Stomach (tissue), 7 donors: Measurements from ENCODE around the genes MYO1B and NABP1.

DNA sequence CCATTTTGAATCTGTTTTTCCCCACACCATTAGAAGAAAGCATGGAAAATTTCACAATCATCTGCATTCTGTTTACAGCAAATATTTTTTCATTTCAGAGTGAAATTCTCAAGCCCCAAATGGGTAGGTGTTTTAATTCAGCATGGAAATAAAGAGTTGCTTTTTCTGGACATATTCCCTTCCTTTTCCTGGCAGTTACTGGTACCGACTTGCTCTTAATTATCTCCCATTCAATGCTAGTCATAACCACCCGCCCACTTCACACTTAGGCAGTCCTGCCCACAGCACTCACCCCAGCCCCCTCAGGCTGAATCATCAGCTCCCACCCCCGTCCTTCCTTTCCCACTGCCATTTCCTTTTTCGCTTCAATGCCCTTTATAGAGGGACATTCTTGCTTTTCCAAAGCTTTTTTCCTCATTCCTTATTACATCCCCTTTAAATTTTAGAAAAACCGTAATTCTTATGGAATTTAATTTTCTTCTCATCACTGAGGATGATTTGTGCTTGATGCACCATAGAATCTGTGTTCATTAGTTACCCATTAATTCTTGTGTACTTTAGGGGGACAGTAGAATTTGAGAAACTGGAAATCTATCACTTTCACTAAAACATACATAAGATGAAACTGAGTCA, 89.0 kb upstream of the GLS start:
- PRO-cap, result no peak
- RAMPAGE, long total RNA, 5 experiments, result no peak in any of the 5 experiments
- RRBS, result no CpG with 5 or more reads among the region's 5 CpGs

GRCh38 chr2:190811087-190811489, 69.5 kb upstream of the GLS start:
- PRO-cap, result no peak
- RAMPAGE, long total RNA, 5 experiments, result no peak in any of the 5 experiments
- RRBS, result no CpG with 5 or more reads among the region's 5 CpGs

DNA sequence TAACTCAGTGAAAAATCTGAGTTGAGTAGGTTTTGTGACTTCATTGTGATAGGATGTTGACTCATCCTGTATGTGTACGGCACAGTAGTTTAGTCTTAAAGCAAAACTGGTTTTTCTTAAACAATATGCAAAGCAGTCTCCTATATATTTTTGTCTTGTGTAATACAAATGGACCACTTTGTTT, 1.5 kb downstream of the GLS start:
- PRO-cap, result no peak
- RAMPAGE, long total RNA, 5 experiments, result no peak in any of the 5 experiments
- RRBS, result no CpG with 5 or more reads among the region's 1 CpG

- PRO-cap, result no peak
- RAMPAGE, long total RNA, 5 experiments, result no peak in any of the 5 experiments
- RRBS, result no CpG with 5 or more reads among the region's 24 CpGs
Observed at GRCh38 chr2:190979959-190981004, 33.7 kb downstream of the STAT1 start.

DNA sequence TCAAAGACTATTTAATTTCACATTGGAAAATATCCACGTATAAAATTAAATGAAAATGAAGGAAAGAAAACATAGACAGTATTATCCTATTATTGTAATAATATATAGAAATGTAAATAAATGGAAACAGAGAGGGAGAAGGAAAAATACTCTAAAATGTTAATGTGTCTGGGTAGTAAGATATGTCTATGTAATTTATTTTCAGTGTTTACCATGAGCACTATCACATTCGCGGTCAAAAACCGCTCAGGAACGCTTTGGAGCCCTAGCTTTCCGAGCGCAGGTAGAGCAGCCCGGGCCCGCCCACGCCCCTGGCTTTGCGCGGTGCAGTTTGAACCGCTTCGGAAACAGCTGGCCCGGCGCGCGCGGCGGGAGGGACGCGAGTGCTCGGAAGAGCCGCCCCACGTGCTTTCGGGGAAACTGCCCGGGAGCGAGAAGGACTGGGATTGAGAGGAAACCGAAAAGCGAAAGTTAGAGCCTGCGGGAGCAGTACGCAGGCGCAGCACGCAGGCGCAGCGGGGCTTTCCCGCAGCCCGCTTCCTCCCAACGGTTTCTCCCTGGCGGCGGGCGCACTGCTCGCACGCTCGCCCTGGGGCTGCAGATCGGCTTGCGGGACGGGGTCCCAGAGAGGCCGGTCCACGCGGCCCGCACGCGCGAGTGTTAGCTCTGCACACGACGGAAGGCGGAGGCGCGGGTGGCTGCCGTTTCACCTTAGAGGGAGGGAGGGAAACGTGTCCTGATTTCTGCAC, 6.2 kb upstream of the STAT1 start:
- PRO-cap, result bidirectional peak, plus-strand start at position 549 of the sequence, minus-strand start at position 319 of the sequence; unidirectional peak, plus-strand start at position 669 of the sequence
- RAMPAGE, long total RNA, 5 experiments, result no peak in any of the 5 experiments
- RRBS, result under 1% methylated on average over 20 of the region's 62 CpGs

GRCh38 chr2:191127323-191127522, 23.6 kb downstream of the STAT4 start:
- PRO-cap, result no peak
- RAMPAGE, long total RNA, 5 experiments, result no peak in any of the 5 experiments
- RRBS, result no CpG with 5 or more reads among the region's 1 CpG

DNA sequence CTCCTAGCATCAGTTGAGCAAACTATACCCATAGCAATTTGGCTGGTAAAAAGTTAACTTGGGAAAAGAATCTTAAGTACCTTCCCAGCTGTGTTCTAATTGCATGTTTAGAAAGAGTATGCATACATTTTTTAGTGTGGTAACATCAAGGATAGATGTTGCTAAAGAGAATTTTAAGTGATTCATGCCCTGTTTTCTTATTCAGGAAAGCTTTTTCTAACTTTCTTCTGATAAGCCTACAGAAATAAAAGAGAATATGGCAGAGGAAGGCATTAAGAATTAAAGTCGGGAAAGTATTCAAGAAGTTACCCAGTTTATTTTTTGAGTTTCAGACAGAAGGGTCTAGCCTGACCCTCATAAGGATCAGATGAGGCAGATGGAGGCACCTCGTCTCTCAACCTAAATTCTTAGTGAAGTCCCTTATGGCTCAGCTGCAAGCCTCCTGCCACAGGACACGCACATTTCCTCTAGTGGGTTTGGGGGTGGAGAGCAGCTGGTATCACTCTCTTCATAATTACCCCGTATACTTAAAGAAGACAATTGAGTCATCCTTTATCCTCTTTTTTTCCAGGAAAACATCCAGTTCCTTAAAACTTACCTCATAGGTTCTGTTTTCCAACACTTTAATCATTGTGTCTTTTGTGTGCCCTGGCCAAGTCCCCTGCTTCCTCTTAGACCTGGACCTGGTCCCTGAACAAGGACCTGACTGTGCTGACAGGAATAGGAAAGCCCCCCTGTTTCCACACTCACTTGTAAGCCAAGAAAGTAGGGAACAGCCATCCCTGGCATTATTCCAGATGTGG, 42.5 kb upstream of the MYO1B start:
- PRO-cap, result no peak
- RAMPAGE, long total RNA, 5 experiments, result no peak in any of the 5 experiments
- RRBS, result no CpG with 5 or more reads among the region's 4 CpGs

GRCh38 chr2:191244931-191245819, at the start of gene MYO1B:
TSS of gene MYO1B (plus strand) at chr2:191245404.
- PRO-cap, result bidirectional peak, plus-strand start at chr2:191245438, minus-strand start at chr2:191245402; bidirectional peak, plus-strand start at chr2:191245779, minus-strand start at chr2:191245697
- RAMPAGE, long total RNA, 5 experiments, result start-site peak on the plus strand in 2 of 5 experiments, at chr2:191245463-191245611 at its widest, 11 to 30 reads per replicate
- RRBS, result under 1% methylated on average over 42 of the region's 110 CpGs

DNA sequence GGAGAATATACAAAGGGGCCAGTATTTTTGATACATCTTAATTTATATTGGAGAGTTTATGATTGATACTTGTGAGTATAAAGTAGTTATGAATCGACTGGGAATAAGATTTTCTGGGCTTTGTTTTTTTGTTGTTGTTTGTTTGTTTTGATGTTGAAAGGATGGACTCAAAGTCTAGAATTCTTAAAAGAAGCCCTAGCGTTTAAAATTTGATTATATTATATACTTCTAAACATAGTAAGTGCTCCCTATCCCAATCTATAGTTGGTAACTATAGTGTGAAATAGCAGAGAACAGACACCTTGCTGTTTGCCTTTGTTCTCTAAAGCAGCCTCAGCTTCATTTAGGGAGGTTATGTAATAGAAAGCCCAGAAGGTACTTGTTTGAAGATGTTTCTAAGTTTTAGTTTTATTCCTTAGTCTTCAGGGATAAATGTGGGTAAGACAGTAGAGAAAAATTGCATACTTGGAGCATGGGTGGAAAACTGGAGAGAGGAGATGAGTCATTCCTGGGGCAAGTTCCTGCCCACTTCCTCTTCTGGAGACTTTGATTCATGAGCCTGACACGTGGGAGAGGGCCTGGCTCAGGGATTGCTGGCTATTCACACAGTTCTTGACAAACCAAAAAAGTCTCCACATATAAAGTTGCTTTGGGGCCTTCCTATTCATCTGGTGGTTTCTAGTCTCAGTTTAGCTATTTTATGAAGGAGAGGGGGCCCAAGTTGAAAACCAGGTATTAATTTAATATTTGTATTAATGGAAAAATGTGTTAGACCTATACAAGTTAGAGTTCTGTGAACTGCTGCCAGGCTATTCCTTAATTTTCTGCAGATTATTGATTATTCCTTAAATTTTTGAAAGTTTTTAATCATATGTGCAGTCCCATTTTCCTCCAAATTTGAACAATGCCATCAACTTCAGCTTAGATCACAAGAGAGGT, 132.0 kb downstream of the MYO1B start:
- PRO-cap, result no peak
- RAMPAGE, long total RNA, 5 experiments, result start-site peak on the plus strand in 1 of 5 experiments, centred at position 164 of the sequence, 6 reads per replicate
- RRBS, result no CpG with 5 or more reads among the region's 3 CpGs

DNA sequence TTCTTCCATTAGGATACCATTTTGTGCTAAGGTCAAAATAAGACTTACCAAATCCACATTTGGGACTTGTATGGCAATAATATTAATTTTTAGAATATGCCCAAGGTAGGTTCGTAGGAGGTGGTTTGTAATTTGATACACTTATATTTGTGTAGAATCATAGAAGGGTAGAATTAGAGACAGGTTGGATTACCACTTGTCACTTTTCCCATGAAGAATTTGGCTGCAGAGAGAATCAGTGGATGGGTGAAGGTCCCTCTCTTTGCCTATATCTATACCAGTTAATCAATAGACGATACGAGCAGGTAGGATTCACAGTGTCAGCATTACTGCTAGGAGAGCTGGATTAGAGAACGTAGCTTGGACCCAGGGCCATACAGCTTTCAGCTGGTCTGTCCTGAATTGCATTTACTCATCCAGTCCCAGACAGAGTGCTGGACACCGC, 145.4 kb downstream of the MYO1B start:
- PRO-cap, result no peak
- RAMPAGE, long total RNA, 5 experiments, result no peak in any of the 5 experiments
- RRBS, result no CpG with 5 or more reads among the region's 5 CpGs

- PRO-cap, result no peak
- RAMPAGE, long total RNA, 5 experiments, result start-site peak on the plus strand in 1 of 5 experiments, at chr2:191415833-191416226 at its widest, 8 reads per replicate
- RRBS, result no CpG with 5 or more reads among the region's 8 CpGs
Observed at GRCh38 chr2:191415265-191416408, 170.4 kb downstream of the MYO1B start.

- PRO-cap, result no peak
- RAMPAGE, long total RNA, 5 experiments, result no peak in any of the 5 experiments
- RRBS, result no CpG with 5 or more reads among the region's 1 CpG
Observed at GRCh38 chr2:191571424-191571926, 106.5 kb upstream of the NABP1 start.

- PRO-cap, result bidirectional peak, plus-strand start at chr2:191678136, minus-strand start at chr2:191677860; bidirectional peak, plus-strand start at chr2:191678215, minus-strand start at chr2:191678272
- RAMPAGE, long total RNA, 5 experiments, result start-site peak on the plus strand in 3 of 5 experiments, at chr2:191678095-191678161 at its widest, 74 to 208 reads per replicate
- RRBS, result under 1% methylated on average over 24 of the region's 29 CpGs
Observed at GRCh38 chr2:191678071-191678359, at the start of gene NABP1. TSS of gene NABP1 (plus strand) at chr2:191678136.

GRCh38 chr2:191682339-191683032, 4.5 kb downstream of the NABP1 start:
- PRO-cap, result no peak
- RAMPAGE, long total RNA, 5 experiments, result no peak in any of the 5 experiments
- RRBS, result no CpG with 5 or more reads among the region's 6 CpGs

DNA sequence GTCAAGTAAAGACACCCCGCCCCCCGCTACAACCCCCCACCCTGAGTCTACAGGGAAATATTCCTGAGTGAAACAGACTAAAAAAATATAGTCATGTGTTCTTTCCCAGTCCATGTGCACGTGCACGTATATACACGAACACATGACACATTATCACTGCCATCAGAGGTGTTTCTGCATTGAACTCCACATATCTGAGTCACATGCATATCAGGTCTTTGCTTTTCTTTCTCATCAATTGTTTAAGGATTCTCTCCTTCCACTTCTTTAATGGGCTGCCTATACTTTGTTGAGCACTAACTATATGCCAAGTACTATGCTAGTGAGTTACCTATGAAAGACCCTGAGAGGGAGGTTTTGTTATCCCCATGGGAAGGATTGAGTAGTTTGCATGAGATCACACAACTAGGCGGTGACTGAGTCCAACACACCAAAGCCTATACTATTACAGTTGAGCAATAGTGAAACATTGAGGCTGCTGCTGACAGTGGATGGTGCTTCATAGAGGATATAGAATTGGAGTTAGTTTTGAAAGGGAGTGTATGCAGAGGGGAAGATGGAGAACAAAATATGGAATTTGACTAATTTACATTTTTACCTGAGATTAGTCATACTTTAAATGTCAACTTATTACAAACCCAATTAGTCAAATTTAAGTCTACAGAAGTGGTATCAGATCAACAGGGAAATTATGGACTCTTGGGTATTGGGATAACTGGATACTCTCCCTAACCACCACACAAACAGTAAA, 15.8 kb downstream of the NABP1 start:
- PRO-cap, result no peak
- RAMPAGE, long total RNA, 5 experiments, result no peak in any of the 5 experiments
- RRBS, result no CpG with 5 or more reads among the region's 6 CpGs

- PRO-cap, result no peak
- RAMPAGE, long total RNA, 5 experiments, result no peak in any of the 5 experiments
- RRBS, result no CpG with 5 or more reads among the region's 13 CpGs
Observed at GRCh38 chr2:191836550-191837166, 10.2 kb downstream of the CAVIN2 start.

GRCh38 chr2:191837167-191837448, 9.8 kb downstream of the CAVIN2 start:
- PRO-cap, result no peak
- RAMPAGE, long total RNA, 5 experiments, result no peak in any of the 5 experiments
- RRBS, result no CpG with 5 or more reads among the region's 2 CpGs

GRCh38 chr2:191963512-191963711, 116.5 kb upstream of the CAVIN2 start:
- PRO-cap, result no peak
- RAMPAGE, long total RNA, 5 experiments, result no peak in any of the 5 experiments
- RRBS, result no CpG with 5 or more reads among the region's 1 CpG

- PRO-cap, result no peak
- RAMPAGE, long total RNA, 5 experiments, result no peak in any of the 5 experiments
Observed at GRCh38 chr2:192123815-192124180, 70.9 kb downstream of the TMEFF2 start.

- PRO-cap, result no peak
- RAMPAGE, long total RNA, 5 experiments, result no peak in any of the 5 experiments
Observed at GRCh38 chr2:193966574-193967115, 1690.4 kb upstream of the SLC39A10 start.